Mesangial cell (primary cell): ENCODE results near the genes CCL2 and SLC35G3.

DNA sequence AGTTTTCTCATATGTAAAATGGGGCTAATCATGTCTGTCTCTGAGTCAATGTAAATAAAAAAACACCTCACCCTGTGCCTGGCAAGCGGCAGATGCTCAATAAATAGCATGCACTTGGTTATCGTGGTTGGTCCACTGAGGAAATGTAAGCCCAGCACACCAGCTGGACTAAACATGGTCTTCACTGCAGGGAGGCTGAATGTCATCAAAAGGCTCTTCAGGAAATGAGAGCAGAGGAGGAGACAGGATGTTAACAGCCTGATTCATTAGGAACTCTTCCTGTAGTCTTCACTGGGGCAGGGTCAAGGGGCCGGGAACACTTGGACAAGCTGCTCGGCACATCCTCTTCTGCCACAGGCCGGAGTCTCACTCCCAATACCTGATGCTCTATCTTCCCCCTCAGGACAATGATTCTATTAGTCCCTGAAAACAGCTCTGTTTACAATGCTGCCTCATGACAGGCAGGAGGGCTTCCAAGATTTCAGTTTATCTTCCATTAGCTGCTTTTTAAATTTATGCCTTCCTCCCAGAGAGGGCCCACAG, 213.7 kb upstream of the ASIC2 start:
- RAMPAGE, long total RNA: no peak

GRCh38 chr17:34248658-34249232, 6.3 kb upstream of the CCL2 start:
- RAMPAGE, long total RNA: no peak

DNA sequence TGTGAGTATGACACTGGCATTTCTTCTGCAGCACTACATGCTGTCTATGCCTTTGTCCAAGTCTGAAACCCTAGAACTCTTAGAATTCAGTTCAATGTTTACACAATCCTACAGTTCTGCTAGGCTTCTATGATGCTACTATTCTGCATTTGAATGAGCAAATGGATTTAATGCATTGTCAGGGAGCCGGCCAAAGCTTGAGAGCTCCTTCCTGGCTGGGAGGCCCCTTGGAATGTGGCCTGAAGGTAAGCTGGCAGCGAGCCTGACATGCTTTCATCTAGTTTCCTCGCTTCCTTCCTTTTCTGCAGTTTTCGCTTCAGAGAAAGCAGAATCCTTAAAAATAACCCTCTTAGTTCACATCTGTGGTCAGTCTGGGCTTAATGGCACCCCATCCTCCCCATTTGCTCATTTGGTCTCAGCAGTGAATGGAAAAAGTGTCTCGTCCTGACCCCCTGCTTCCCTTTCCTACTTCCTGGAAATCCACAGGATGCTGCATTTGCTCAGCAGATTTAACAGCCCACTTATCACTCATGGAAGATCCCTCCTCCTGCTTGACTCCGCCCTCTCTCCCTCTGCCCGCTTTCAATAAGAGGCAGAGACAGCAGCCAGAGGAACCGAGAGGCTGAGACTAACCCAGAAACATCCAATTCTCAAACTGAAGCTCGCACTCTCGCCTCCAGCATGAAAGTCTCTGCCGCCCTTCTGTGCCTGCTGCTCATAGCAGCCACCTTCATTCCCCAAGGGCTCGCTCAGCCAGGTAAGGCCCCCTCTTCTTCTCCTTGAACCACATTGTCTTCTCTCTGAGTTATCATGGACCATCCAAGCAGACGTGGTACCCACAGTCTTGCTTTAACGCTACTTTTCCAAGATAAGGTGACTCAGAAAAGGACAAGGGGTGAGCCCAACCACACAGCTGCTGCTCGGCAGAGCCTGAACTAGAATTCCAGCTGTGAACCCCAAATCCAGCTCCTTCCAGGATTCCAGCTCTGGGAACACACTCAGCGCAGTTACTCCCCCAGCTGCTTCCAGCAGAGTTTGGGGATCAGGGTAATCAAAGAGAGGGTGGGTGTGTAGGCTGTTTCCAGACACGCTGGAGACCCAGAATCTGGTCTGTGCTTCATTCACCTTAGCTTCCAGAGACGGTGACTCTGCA, at the start of gene CCL2:
CCL2 (plus strand) TSS at position 617 of the 1,153 bp plus-strand sequence.
- RAMPAGE, long total RNA: start-site peak on the plus strand centred at position 596 of the sequence, 47 bp wide, 839 reads

DNA sequence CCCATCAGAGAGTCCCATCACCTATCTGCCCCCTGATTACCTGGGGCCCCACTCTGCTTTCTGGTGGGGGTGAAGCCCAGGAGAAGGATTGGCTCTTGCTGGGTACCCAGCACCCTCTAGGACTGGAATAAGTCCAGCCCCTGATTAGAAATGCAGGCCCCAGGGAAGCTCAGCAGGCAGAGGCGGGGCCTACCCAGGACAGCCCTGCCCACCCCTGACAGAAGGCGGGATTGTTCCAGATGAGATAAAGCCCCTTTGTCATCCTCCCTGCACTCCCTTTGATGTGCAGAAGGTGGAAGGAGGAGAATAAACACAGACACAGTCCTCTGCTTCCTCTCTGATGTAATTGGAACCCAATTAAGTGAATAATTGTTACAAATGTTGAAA, 19.0 kb downstream of the TMEM132E start:
- RAMPAGE, long total RNA: no peak

GRCh38 chr17:34637326-34637735, 57.9 kb downstream of the TMEM132E start:
- RAMPAGE, long total RNA: no peak

DNA sequence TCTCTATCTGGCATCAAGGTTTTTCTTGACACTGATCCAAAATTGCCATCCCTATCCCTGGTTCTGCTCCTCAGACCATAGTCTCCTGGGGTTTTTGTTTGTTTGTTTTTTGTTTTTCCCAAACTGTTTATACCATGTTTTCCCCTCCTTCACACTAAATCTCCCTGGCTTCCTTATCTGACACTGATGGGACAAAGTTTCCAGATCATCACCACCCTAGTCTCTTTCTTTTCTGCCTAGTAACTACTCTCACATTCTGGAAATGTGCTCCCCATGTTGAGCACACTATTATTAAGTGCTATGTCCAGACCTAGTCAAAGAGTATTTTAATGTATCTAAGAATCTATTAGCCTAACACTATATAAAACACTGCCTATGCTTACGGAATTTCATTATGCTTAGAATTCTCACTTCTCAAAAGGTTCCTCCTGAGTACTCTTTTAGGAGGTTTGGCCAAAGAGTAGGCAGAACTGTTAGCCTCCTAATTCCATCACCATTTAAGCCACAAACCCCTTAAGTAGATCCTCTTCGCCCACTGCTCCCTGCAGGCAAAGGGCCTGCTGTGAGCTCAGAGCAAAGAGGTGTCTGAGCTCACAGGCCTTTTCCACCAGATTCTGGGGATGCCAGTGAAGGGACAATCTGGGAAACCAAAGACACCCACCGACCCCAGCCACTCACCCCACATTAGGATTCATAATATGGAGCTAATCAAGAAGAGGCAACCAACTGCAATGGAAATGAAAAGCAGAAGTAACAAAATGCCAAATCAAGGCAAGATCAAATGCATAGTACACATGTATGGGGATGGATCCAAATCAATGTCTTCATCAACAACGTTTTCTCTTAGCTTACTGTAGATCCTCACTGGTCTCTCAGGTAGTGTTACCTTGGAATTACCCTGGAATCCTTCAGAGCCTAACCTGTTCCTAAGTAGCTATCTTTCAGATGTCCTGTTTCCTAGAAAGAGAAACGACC, 37.9 kb downstream of the LIG3 start:
- RAMPAGE, long total RNA: no peak

- RAMPAGE, long total RNA: start-site peak on the minus strand at chr17:35022909-35022931, 6 reads
Observed at GRCh38 chr17:35022383-35023165, 40.9 kb downstream of the RFFL start.

- RAMPAGE, long total RNA: no peak
Observed at GRCh38 chr17:35094780-35095428, 24.8 kb downstream of the RAD51D start.

DNA sequence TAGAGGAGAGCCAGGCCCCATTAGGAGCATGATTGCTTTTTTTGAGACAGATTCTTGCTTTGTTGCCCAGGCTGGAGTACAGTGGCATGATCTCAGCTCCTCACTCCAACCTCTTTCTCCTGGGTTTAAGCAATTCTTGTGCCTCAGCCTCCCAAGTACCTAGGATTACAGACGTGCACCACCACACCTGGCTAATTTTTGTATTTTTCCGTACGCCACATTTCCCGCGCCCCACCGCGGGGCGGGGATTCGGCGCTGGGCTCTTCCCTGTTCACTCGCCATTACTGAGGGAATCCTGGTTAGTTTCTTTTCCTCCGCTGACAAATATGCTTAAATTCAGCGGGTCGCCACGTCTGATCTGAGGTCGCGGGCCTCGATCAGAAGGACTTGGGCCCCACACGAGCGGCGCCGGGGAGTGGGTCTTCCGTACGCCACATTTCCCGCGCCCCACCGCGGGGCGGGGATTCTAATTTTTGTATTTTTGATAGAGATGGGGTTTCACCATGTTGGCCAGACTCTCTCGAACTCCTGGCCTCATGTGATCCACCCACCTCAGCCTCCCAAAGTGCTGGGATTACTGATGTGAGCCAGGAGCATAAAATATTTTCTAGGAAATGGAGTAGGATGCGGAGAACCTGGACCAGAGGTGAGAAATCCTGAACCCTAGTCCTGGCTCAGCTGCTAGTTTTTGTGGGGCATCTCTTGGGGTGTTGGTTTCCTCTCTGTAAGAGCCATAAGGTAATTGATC, 3.4 kb downstream of the UNC45B start:
- RAMPAGE, long total RNA: no peak

DNA sequence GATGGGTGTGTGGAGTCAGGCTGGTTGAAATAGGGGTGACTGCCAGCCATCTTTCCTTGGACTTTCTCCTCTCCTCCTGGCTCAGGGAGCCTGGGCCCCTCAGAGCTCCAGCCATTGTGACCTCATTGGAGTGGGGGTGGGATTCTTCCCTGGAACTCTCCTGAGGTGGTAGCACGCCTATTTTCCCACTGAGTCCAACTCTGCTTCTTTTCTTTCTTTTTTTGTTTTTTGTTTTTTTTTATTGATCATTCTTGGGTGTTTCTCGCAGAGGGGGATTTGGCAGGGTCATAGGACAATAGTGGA, at the start of gene SLC35G3:
SLC35G3 (minus strand) TSS at position 136 of the 303 bp plus-strand sequence.
- RAMPAGE, long total RNA: no peak

DNA sequence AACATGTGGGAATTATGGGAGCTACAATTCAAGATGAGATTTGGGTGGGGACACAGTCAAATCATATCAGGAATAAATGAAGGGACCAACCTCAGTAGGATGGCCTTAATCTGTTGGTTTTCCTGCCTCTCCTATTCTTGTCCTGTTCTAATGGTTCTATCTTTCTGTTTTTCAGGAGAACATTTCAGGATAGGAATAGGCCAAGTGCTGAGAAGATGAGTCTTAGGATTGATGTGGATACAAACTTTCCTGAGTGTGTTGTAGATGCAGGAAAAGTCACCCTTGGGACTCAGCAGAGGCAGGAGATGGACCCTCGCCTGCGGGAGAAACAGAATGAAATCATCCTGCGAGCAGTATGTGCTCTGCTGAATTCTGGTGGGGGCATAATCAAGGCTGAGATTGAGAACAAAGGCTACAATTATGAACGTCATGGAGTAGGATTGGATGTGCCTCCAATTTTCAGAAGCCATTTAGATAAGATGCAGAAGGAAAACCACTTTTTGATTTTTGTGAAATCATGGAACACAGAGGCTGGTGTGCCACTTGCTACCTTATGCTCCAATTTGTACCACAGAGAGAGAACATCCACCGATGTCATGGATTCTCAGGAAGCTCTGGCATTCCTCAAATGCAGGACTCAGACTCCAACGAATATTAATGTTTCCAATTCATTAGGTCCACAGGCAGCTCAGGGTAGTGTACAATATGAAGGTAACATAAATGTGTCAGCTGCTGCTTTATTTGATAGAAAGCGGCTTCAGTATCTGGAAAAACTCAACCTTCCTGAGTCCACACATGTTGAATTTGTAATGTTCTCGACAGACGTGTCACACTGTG, 15.8 kb downstream of the SLFN5 start:
- RAMPAGE, long total RNA: no peak

DNA sequence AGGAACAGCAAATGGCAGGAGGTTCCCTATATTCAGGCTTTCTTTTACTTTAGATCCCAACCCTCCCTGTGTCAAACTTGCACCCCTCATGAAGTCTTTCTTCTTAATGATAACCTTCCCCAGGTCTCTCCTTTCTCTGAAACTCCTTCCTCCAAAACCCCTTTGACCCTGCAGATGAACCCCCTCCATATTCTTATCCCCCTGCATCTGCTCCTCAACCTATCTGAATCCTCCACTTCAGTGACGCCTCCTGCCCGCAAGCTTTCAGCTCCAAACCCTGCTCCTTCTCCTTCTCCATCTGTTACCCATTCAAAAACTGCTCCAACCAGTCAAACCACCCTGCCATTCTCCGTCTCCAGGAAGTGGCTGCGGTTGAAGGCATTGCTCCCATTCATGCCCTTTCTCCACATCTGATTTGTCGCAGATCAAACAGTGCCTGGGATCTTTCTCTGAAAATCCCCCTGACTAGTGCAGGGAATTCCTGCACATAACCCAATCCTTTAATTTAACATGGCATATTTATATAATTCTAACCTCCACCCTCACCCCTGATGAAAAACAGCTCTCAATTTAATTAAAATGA, 56.2 kb downstream of the SLFN5 start:
- RAMPAGE, long total RNA: no peak

GRCh38 chr17:35372776-35373394, 536 bp downstream of the SLFN11 start:
- RAMPAGE, long total RNA: no peak

DNA sequence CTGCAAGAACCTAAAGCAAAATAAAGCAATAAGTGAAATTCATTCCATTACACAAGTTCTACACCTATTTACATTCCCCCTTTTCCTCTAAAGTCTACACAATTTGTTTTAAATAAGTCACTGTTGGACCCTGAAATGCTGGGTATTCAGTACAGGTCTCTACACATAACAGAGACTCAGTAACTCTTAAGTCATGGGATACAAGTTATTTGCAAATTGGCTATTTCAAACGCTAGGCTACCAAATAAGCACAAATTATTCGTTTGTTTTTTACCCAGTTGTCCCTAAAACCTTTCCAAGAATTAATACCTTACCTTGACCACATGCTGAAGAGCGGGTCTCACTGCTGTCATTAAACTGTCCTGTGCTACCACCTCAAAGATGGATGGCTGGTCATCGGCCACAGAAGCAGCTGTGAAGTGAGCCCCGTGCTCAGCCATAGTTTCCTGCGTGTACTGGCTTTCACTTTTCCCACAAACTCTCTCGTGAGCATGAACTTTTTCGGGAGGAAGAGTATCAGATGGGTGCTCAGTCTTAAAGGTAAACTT, 715 bp downstream of the PEX12 start:
- RAMPAGE, long total RNA: no peak

- RAMPAGE, long total RNA: no peak
Observed at GRCh38 chr17:35588245-35588511, 1.1 kb downstream of the AP2B1 start.

GRCh38 chr17:35740928-35742113, 9.9 kb downstream of the RASL10B start:
- RAMPAGE, long total RNA: no peak

- RAMPAGE, long total RNA: no peak
Observed at GRCh38 chr17:35775529-35775881, 14.8 kb downstream of the C17orf50 start.

- RAMPAGE, long total RNA: no peak
Observed at GRCh38 chr17:35895924-35896260, 15.7 kb upstream of the CCL5 start.

- RAMPAGE, long total RNA: no peak
Observed at GRCh38 chr17:35990914-35991504, 4.5 kb upstream of the CCL14 start.

GRCh38 chr17:36117476-36118078, 13.9 kb downstream of the CCL4 start:
- RAMPAGE, long total RNA: no peak